Cardiac muscle cell (in vitro differentiated cells and primary cell): ENCODE measurements around a stretch of chr4.

DNA sequence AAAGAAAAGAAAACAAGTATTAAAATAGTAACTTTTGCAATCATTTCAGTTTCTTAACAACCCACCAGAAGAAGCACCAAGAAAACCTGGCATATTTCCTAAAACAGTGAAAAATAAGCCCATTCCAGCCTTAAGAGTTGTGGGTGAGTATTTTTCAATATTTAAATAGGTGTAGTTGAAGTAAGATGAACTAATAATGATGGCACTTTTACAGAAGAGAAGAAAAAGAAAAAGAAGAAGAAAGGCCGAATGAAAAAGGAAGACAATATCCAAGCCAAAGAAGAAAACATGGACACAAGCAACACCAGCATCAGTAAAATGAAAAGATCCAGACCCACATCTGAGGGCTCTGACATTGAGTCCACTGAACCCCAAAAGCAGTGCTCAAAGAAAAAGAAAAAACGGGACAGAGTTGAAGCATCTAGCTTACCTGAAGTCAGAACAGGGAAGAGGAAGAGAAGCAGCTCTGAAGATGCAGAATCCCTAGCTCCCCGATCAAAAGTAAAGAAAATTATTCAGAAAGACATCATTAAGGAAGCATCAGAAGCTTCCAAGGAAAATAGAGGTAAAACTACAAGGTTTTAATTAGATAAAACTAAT, 10.1 kb downstream of the LARP7 start:
- RAMPAGE, long total RNA = no peak
- RRBS = no CpG with 5 or more reads among the region's 3 CpGs

- RAMPAGE, long total RNA = no peak
- RRBS = no CpG with 5 or more reads among the region's 6 CpGs
Measured at GRCh38 chr4:112647859-112648800, 11.2 kb downstream of the LARP7 start.

DNA sequence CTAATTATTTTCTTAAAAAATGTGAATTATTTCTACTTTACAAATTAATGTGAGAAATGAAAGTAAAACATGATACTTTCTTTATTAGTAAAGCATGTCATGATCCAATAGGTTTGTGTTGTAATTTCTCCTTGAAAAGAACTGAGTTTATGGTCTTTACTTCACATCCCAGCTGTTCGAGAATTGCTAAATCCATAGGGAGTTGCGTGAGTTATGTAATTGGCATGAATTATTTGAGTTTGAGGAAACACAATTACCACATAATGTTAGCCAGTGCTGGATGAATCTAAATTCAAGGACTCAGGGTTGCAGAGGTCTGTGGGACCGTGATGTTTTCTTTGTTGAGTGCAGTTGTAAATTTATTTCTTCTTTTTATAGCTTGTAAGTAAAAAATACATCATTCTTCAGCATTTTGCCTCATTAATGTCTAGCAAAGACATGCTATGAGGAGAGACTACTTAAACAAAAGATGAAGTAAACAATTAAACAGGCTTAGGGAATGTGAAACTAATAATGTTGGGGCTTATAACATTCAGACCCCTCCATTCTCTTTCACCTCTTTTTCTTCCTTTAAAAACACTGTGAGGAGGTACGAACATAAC, 159.8 kb upstream of the ANK2 start:
- RAMPAGE, long total RNA = no peak
- RRBS = no CpG with 5 or more reads among the region's 4 CpGs

- RAMPAGE, long total RNA = no peak
- RRBS = no CpG with 5 or more reads among the region's 2 CpGs
Measured at GRCh38 chr4:113035217-113035715, 14.2 kb upstream of the ANK2 start.

GRCh38 chr4:113106197-113106463, 56.7 kb downstream of the ANK2 start:
- RAMPAGE, long total RNA = no peak

DNA sequence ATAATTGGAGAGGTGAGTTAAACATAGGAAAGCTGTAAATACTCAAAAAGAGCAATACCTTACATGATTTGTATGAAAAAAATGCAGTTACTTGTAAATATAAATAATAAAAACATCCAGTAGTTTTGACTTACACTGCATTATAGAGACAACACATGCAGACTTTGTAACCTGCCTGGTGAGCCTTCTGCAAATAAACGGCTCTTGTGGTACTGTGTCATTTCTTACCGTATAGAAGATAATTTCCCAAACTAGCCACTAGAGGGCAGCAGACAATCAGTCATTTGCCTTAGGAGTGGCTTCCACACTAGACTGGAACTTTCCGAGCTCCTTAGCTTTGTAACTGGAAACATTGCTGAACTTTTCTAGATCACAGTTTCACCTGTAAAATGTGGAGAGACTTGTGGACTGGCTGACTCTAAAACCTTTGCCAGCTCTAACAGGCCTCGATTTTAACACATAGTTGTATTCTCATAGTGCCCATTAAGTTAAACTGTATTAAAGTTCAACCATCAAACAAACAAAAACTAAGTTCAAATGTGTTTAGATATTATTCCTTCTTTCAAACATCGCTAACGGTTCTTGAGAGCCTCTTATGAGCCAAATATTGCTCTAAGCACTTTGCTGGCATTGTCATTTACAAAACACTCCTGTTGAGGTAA, 345.3 kb downstream of the ANK2 start:
- RAMPAGE, long total RNA = no peak
- RRBS = no CpG with 5 or more reads among the region's 6 CpGs

DNA sequence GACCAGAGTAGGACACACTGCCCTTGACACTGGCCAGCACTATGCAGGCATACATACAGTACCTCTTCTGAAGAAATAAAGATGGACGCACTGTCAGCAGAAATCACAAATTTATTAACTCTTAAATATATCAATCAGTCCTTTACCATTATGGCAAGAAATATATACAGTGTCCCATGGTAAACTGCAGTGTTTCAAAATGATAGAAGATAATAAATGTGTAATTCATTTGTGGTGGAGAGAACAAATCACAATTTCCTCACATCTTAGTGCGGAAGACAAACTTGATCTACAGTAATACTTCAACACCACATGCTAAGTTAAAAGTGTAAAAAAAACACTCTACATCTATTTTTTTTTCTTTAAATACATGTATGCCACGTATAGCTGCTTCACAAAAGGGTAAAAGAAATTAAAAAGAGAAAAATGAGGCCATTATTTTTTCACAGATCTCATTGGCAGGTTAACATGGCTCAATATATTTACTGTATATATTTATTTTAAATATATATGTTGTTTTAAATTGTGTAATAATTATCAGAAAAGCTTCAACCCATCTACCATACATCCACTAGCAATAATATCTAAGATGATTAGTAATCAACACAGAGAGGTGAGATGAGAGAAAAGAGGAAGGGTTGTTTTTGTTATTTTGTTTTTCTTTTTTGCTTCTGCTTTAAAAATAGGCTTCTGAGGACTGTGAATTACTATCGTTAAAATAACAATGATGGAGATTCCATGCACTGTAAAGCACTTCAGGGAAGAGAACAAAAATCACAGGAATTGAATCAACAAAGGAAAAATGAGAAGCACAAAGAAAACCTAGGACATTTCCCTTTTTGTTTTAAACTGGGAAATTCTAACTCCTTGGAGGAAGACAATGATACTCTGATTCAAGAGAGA, 309.0 kb downstream of the CAMK2D start:
- RAMPAGE, long total RNA = no peak
- RRBS = no CpG with 5 or more reads among the region's 4 CpGs

DNA sequence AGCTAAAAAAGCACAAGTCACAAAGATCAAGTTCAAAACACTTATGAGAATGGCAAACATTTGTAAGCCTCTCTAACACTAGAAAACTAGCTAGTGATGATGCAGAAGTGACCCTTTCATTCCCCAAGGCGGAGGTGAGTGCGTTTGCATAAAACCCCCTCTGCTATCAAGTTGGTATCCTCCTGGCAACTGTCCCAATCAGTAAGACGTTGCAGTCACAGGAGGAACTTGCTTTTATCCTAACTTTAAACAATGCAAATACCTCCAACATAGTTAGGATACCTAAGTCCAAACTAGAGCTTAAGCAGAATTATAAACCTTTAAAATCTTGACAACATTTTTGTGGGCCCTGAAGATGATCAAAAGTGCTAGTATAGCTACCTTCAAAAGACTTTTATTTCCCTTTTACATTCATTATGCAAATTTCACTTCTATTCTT, 308.3 kb downstream of the CAMK2D start:
- RAMPAGE, long total RNA = no peak
- RRBS = no CpG with 5 or more reads among the region's 3 CpGs

- RAMPAGE, long total RNA = no peak
- RRBS = no CpG with 5 or more reads among the region's 2 CpGs
Measured at GRCh38 chr4:113467620-113468002, 293.9 kb downstream of the CAMK2D start.

GRCh38 chr4:113513653-113514090, 247.9 kb downstream of the CAMK2D start:
- RAMPAGE, long total RNA = no peak
- RRBS = no CpG with 5 or more reads among the region's 1 CpG

GRCh38 chr4:113648739-113649809, 112.5 kb downstream of the CAMK2D start:
- RAMPAGE, long total RNA = no peak
- RRBS = no CpG with 5 or more reads among the region's 7 CpGs

GRCh38 chr4:113729336-113729874, 32.1 kb downstream of the CAMK2D start:
- RAMPAGE, long total RNA = no peak
- RRBS = no CpG with 5 or more reads among the region's 3 CpGs

DNA sequence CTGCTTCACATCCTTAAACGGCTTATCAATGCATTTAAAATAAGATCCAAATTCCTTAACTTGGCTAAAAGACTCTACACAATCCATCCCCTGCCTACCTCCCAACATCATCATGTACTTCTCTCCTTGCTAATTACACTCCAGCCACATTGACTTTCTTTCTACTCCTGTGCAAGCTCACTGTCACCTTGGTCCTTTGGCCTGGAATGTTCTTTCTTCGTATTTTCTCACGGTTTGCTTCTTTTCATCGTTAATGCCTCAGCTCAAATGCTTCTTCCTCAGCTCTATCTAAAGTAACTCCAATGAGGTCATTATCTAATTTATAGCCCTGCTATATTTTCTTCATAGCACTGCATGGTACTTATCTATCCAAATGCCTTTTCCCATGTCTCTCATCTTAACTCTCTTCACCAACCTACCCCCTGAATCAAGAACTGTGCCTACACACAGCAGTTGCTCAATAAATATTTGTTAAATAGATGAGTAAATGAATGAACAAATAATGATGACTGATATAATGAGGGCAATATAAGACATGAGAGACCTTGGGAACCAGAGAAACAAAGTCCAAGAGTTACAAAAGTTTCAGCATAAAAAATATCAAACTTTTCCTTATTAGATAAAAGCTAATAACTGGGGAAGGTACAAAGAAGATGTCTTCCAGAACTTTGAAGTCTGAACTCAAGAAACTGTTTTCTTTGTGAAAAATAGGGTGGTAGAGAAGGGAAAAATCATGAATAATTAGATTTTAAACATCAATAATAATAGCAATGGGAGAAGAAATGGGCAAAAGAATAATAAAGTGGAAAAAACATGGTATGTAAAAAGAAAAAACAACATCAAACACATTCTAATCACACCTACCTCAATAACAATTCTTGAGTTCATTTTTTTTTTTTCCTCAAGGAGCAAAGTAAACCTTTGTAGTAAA, 19.6 kb downstream of the CAMK2D start:
- RAMPAGE, long total RNA = no peak
- RRBS = no CpG with 5 or more reads among the region's 4 CpGs

GRCh38 chr4:113744273-113745492, 16.9 kb downstream of the CAMK2D start:
- RAMPAGE, long total RNA = no peak
- RRBS = no CpG with 5 or more reads among the region's 7 CpGs

- RAMPAGE, long total RNA = no peak
- RRBS = no CpG with 5 or more reads among the region's 5 CpGs
Measured at GRCh38 chr4:113758454-113759021, 3.0 kb downstream of the CAMK2D start.

GRCh38 chr4:113760815-113761653, 504 bp downstream of the CAMK2D start:
- RAMPAGE, long total RNA = no peak
- RRBS = 2% methylated on average over 19 of the region's 71 CpGs

- RAMPAGE, long total RNA = no peak
- RRBS = no CpG with 5 or more reads among the region's 11 CpGs
Measured at GRCh38 chr4:113762722-113762952, 1.1 kb upstream of the CAMK2D start.

- RAMPAGE, long total RNA = no peak
- RRBS = no CpG with 5 or more reads among the region's 4 CpGs
Measured at GRCh38 chr4:114615405-114615923, 16.9 kb downstream of the UGT8 start.

GRCh38 chr4:117324806-117325148, 239.4 kb upstream of the TRAM1L1 start:
- RAMPAGE, long total RNA = no peak

DNA sequence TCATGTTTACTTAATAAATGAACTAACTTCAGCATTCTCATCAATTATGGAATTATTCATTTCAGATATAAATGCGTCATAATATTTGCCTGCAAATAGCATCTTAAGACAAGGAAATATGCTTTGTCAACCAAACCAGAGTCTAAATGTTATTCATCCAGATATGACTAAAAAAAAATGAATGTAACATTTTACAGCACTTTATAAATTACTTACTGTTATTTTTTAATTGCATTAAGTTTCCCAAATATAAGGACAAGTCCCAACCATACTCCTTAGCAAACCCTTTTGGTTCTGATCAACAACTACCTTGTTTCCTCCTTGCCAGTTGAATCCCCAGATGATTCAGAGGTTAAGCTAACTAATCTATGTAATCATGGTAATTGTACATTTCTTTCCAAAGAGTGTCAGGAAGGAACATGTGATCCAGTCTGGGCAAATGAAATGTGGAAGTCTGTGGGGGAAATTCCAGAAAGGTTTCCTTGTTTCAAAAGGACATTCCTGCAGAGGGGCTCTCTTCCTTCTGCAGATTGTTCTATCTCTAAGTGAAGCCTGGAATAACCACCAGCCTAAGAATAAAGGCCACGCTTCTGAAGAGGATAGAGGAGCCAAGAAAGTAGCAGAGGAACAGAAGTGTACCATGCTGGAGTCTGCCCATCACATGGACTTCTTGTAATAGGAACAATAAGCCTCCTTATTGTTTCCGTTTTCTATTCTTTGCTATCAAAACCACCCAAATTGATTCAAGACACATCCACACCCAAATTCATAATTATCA, 7.0 kb downstream of the PRSS12 start:
- RAMPAGE, long total RNA = no peak
- RRBS = no CpG with 5 or more reads among the region's 3 CpGs